AG04449 (cell line): ENCODE data around the genes CCNI2 and SHROOM1.

DNA sequence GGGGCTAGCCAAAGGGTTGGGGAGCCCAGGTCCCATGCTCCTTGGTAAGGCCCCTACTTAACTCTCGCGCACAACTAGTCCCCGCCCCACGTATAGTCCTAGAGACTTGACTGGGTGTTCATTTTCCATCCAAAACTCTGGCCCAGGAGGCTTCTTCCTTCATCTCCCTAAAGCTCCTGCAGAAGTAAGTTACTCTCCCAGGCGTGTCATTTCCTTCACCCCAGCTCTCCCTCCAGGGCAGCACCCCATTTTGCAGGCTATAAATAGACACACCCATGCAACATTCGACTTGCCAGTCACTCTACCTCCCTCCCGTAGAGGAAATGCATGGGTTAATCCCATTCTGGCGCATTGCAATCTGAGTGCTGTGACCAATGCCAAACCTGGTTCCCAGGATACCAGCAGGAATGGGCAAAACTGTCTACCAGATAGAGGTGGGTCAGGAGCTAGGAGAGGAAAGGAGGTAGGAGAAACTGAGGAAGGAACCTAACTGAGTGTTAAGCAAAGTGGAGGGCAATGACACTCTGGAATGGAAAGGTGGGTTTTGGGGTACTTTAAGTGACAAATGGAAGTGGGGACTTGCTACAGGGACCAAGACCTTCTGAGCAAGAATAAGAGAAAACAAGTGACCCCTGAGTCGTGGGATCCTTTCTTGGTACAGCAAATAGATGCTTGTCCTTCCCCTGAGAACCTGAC is 1.5 kb upstream of the IRF1 start:
- RRBS = no CpG with 5 or more reads among the region's 9 CpGs

DNA sequence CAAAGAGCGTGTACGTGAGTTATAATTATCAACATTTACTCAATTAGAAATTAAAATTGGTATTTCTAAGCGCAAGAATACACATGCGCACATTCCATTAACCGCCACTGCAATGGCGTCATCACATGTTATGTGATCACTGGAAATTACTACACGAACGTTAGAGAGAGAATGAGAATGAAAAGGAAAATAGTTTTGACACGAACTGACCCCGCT is 405 bp upstream of the RAD50 start:
- RRBS = no CpG with 5 or more reads among the region's 10 CpGs

- RRBS = no CpG with 5 or more reads among the region's 2 CpGs
Observed at GRCh38 chr5:132587763-132588266, 31.0 kb downstream of the RAD50 start.

- RRBS = no CpG with 5 or more reads among the region's 5 CpGs
Observed at GRCh38 chr5:132588495-132589044, 31.8 kb downstream of the RAD50 start.

- RRBS = no CpG with 5 or more reads among the region's 8 CpGs
Observed at GRCh38 chr5:132595330-132596062, 38.7 kb downstream of the RAD50 start.

- RRBS = no CpG with 5 or more reads among the region's 8 CpGs
Observed at GRCh38 chr5:132669836-132670423, 3.9 kb upstream of the IL4 start.

- RRBS = 2% methylated on average over 21 of the region's 68 CpGs
Observed at GRCh38 chr5:132746875-132747700, at the start of gene CCNI2. Gene CCNI2 (plus strand): TSS chr5:132747426.

DNA sequence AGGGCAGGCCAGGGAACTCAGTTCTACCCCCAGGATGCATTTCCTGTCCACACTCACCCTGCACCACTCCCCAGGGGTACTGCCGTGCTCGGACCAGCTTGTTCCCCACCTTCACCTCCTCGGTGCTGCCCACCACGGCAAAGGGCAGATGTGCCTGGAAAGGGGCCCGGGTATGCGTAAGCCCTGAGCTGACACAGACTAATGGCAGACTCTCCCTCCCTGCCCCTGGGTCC is 14.4 kb downstream of the CCNI2 start:
- RRBS = no CpG with 5 or more reads among the region's 6 CpGs

DNA sequence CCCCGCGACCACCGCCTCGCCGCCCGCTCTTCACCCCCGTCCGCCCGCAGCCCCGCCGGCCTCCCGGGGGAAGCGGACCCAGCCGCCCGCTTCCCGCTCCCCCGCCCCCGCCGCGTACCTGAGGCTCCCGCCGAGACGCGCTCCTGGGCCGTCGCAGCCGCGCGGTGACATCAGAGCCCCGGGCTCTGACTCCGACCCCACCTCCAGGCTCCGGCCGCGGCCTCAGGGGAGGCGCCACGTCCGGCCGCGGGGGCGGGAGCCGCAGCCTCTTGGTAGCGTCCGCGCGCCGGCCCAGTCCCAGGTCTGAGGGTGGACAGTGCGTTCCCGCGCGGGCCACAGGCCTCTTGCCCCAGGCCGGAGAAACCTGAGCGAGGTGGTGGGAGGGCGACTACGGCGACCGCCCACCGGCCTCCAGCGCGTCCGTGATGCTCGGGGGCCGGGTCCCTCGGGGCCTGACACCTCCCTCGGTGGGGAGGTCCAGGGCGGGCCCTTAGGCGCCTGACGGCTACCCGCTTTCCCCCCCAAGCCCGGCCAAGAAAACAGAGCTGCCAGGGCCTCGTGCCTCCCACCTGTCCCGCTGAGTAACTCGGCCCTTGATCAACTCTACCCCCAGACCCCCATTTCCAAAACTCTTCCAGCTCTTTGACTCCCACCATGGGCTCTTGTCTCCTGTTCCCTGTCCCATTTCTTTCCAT is at the start of gene SHROOM1:
TSS of gene SHROOM1 (minus strand) at position 172 of the 695 bp plus-strand sequence.
- RRBS = 6% methylated on average over 39 of the region's 72 CpGs

DNA sequence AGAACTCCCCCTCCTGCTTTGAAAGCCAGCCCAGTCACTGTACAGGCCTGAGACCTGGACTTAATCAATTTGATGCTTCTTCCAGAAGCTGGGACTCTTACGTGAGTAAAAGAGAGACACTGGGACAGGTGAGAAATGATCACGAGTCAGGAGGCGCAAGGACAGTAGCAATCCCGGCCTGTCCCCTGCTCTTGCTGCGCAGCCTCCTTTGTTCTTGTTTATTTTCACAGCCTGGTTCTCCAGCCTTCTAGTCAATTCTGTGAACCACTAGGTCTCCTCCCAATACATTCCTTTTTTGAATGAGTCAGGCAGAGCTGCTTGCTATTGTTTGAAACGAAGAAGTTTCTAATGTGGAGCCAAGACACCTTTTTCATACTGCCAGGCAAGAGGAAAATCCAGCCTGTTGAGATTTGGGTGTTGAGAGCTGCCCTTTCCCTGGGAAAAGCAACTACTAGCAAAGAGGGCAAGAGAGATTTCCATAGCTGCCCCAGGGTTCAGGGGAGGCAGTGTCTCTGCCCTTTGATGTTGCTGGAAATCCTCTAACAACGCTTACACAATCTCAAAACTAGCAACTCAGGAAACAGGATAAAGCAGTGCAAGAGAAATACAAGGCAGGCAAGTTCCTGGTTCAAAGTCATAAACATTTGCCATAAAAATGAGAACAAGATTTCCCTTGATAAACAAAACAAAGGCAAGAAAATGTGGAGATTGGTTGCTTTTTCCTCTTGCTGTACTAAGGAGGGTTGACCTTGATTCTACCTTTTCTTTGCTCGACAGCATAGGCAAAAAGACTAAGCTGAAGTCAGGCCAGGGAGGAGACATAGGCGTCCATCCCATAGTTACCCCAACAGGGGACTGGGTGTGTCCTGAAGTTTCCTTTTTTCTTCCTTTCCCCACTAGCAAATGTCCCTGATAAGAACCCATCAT is 9.5 kb upstream of the SHROOM1 start:
- RRBS = no CpG with 5 or more reads among the region's 9 CpGs

GRCh38 chr5:132934087-132935101 is 29.0 kb downstream of the AFF4 start:
- RRBS = no CpG with 5 or more reads among the region's 18 CpGs

DNA sequence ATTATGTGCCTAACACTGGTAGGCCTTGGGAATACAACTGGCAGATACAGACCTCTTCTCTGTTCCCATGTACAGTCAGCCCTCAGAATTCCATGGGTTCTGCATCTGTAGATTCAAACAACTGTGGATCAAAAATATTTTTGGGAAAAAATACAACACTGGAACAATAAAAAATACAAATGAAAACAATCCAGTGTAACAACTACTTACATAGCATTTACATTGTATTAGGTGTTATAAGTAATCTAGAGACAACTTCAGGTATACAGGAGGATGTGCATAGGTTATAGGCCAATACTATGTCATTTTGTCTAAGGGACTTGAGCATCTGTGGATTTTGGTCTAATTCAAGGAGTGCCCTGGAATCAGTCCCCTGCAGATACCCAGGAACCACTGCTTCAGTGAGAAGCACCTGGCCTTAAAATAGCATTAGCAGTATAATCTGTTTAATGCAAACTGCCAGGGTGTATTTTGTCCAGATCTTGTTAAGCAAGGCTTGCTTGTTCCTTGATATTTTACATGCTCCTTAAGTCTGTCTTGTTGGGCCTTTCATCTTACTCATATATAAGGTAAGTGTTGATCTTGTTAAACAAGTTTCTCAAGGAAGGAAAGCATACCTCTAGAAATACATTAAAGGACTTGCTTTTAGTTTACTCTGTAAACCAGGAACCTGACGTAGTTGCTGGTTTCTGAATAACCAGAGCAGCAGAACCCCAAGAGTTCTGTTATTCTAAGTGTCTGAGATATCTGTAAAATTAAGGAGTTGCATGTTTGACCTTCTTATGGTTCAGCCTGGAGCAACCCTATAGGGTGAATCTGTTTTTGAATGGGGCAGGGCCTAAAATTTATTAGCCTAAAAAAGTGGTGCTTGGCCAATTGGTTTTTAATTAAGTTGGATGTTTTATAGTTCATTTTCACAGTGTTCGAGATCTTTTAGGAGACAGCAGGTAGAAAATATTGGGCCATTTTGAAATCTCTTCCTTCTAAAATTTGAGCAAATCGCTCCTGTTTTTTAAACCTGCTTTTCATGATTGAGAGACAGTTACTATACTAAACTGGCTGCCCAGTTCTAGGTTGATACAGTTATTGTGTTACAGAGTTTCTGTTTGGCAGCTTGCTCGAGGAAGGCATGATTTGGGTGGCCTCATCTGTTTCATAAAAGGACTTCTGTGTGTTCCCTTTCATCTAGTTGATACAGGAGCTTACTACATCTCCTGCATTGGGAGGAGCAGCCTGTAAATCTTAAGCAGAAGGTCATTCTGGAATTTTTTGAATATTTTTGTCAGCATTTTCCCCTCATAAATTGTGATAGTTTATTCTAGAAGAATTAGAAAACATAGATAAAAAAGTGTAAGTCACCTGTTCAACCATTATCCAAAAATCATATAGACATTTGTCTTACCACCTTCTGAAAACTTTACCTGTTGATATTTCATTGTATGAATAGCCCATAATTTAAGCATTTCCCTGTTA is 13.8 kb downstream of the HSPA4 start:
- RRBS = no CpG with 5 or more reads among the region's 4 CpGs

- RRBS = no CpG with 5 or more reads among the region's 13 CpGs
Observed at GRCh38 chr5:133111034-133111625, 59.3 kb downstream of the HSPA4 start.

GRCh38 chr5:133245444-133245973 is 193.7 kb downstream of the HSPA4 start:
- RRBS = no CpG with 5 or more reads among the region's 8 CpGs

GRCh38 chr5:133405708-133406032 is 206.7 kb downstream of the FSTL4 start:
- RRBS = no CpG with 5 or more reads among the region's 7 CpGs

DNA sequence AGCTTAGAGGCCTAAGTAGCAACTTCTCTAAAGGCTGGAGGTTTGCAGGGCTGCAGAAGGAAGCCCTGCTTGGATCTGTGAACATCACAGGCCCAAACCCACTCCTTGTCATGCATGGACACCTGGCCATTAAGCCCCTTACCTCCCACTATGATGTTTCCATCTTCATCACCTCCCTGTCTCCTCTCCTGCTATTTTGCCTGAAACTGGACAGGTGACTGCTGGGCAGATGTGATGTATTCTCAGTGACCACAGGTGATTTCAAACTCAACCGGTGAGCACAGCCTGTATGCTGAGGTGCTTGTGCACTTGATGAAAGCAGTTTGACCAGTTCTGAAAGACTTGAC is 205.2 kb downstream of the FSTL4 start:
- RRBS = no CpG with 5 or more reads among the region's 1 CpG

DNA sequence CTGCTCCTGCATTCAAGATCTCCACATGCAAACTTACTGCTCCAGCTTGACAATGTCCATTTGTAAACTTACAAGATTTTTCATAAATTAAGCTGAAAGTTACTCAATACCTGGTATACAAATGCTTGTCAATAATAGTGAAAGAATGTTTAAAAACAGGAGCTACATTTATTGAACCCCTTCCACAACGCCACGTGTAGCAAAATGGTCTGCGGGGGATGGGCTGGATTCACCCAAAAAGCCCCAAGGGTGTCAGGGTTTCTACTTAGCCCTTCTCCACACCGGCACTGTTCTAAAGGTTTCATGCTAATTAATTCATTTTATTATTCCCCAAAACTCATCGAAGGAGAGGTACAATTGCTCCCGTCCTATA is 1.4 kb downstream of the VDAC1 start:
- RRBS = no CpG with 5 or more reads among the region's 6 CpGs

- RRBS = 2% methylated on average over 21 of the region's 52 CpGs
Observed at GRCh38 chr5:134003799-134004325, 913 bp downstream of the VDAC1 start.

DNA sequence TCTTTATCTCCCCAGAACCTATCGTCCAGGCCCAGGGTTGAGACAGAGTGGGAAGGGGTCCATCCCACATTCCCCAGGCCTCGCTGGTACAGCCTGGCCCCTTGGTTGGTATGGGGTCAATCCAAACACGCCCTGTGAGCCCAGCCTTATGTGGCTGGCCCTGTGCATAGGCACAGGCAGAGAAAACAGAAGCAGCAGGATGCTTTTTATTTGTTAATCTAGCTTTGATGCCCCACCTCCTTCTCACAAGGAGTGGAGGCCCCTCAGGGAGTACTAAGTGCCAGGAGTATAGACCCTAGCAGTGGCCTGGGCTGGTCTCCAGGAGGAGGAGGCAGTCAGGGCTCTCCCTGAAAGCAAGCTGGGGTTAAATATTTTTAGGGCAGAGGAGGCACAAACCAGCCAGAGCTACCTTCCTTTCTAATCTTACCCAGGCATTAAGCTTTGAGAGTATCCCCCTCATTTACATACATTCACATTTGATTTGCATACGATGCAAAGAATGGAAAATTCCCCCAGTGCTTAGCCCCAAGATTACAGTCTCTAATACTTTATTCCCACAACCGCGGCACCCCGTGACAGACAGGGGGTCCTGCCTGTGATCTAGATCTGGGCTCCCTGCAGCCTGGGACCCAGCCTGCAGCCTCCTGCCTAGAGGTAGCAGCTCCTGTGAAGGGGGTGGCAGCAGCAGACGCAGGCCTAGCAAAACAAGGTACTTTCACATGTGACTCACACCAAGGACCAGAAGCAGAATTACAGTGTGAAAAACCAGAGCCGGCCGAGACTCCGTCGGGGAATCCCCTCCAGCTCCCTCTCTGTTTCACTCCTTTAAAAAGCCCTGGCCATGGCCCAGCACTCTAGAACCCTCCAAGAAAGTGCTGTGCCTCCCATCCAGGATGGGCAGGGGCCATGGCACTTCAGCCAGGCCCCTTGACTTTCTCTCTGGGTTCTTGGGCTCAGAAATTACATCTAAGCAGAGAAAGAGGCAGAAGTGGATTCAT is 14.3 kb upstream of the TCF7 start:
- RRBS = no CpG with 5 or more reads among the region's 12 CpGs

- RRBS = no CpG with 5 or more reads among the region's 2 CpGs
Observed at GRCh38 chr5:134157059-134157799, 19.5 kb downstream of the SKP1 start.